Hematopoietic multipotent progenitor cell (in vitro differentiated cells): ENCODE data around the genes GPR22, SLC26A4 and DNAJB9.

DNA sequence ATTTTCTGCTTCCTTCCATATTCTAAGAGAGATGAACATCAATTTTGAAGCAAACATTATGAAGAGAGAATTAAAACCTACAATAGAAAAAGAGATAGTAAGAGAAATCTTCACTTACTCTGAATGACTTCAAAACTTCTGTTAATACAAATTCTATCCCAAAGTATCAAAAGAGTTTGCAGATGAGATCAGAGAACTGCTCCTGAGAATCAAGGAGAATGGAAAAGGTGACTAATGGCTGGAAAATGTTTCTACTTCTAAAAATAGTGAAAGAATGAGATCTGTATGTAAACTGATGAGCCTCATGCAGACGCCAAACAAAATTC is 95.1 kb upstream of the PIK3CG start:
- CAGE, long polyA plus RNA: no peak

- CAGE, long polyA plus RNA: no peak
Observed at GRCh38 chr7:106858850-106859609, 6.1 kb upstream of the PIK3CG start.

DNA sequence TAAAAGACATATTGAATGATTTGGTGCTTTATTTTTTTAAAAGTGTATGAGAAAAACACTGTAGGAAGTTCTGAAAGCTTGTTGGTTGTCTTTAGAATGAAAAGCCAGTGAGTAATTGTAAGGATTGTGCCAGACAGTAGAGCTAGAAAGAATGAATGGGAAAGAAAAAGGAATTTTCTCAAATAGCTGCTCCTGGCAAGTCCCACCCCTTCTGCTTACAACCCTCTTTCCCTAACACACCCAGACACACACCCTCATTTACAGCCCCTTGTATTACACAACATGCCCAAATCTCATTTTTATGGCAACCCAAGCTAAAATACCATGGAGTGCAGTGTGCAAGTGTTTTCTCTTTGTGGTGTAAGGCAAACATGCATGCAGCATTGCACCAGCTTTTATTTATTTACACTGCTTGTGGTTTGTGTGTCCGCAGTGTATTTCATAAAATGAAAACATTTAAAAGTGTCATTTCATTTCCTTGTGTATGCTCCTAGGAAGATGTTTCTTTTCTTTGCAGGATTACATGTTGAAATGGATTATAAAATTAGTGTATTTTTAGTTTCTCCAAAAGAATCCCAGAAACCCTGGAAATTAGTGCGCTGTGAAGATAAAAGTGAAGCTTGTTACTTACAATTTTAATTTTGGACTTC is 1.5 kb downstream of the PRKAR2B start:
- CAGE, long polyA plus RNA: no peak

DNA sequence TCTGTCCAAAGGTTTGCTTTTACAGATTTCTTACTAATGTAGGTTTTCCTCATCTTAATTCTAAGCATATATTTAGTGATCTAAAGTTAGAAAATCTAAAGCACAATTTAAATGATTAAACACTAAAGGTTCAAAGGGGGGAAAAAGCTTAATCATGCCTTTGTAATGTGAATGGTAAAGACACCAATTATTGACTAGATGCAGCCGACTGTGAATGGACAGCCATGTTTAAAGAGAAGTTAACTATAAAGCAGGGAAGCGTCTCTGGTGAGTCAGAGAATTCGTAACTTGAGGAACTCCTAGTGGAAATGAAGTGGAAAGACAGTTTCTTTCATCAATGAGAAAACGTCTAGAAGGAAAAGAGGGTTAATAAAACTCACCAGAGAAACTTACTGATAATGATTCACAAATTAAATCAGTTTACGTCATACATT is 1.2 kb upstream of the HBP1 start:
- CAGE, long polyA plus RNA: no peak

GRCh38 chr7:107193213-107194158 is 24.7 kb downstream of the HBP1 start:
- CAGE, long polyA plus RNA: no peak

GRCh38 chr7:107286860-107287527 is 118.2 kb downstream of the HBP1 start:
- CAGE, long polyA plus RNA: no peak

DNA sequence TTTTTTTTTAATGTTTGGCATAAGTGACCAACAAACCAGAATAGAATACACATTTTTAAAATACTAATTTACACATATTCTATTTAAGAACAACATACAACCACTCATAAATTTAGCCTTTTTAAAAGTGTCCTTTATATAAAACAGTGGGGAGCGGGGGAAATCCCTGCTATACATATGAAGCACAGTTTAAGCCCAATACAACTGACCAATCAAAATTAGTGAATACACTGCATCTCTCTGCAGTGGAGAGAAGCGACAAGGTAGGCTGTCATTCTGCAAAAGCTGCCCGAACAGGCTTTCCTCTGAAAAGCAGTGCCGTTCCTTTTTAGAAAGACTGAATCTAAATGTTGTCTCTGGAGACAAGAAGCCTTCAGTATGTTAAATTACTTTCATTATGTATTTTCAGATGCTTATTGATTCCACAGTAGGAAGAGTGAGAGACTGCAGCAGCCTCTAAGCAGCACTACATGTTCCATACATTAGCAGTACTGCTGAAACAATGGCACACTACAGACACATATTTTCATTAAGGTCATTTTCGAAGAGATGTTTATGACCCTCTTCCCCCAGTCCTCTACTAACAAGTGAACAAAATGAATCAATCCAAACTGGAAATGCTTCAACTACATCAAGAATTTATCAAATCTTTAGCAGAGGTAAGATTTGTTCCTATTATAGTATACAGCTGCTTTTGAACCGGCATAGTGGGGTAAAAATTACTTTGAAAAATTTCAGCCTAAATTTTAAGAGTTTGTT is at the start of gene GPR22:
GPR22 (plus strand) TSS at position 271 of the 759 bp plus-strand sequence.
- CAGE, long polyA plus RNA: no peak

GRCh38 chr7:107491056-107491872 is 21.4 kb downstream of the GPR22 start:
- CAGE, long polyA plus RNA: no peak

- CAGE, long polyA plus RNA: no peak
Observed at GRCh38 chr7:107579633-107579934, 462 bp upstream of the BCAP29 start.

- CAGE, long polyA plus RNA: no peak
Observed at GRCh38 chr7:107581246-107581961, 1.4 kb downstream of the BCAP29 start.

DNA sequence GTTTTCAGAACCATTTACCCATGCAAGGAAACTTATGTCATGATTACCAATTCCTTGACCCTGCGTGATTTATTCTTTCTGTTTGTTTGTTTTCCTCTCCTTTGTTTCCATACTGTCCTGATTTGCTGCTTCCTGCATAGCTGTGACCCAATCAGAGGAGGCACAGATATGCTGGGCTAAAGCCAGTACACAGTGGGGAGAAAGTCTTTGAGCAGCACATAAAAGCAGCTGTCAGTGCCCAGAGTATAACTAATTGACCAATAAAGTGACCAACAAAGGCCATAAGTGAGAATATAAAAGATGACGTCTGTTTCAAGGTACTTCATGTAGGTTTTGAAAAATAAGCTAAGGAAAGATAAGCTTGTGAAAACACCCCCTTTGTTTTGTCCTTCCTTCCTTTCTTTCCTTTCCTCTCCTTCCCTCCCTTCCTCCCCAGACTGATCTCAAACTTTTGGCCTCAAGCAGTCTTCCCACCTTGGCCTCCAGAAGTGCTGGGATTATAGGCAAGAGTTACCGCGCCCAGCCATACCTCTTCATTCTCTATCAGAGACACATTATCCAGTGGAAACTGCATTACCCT is 16.9 kb downstream of the BCAP29 start:
- CAGE, long polyA plus RNA: no peak

DNA sequence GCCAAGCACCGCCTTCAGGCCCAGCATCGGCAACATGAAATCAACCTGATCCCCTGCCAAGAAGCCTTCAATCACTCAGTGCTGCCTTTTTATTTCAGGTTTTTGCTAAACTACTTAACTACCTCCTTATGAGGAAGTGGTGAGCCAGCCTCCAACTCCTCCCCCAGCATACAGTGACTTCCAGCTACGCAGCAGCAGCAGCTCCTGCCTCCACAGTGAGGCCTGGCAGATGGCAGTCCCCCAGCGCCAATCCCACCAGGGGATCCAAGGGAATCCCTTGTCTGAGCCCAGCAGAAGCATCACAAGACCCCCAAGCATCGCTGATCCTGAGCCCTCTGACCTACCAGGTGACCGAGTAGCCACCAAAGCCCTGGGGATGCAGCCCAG is 31.9 kb upstream of the SLC26A4 start:
- CAGE, long polyA plus RNA: no peak

GRCh38 chr7:107660324-107661379 is at the start of gene SLC26A4:
SLC26A4 (plus strand) TSS chr7:107660828.
- CAGE, long polyA plus RNA: no peak

DNA sequence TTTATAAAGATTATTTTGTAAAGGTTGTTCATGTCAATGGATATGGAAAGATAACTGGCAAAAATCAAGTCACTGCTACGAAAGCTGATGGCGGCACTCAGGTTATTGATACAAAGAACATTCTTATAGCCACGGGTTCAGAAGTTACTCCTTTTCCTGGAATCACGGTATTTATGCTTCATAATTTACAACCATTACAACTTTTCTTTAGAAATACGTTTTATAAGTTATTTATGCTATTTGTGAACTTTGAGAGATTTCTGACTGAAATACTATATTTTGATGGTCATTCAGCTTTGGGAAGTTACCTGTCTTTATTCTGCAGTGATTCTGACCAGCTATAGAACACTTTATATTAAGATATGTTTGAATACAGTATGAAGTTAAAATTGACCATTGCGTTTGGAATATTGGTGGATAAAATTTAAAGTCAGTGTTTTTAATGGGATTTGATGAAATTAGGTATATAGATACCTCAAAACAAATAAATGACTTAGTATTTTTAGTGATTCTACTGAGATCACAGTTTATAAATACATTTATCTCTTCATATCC is 14.4 kb downstream of the DLD start:
- CAGE, long polyA plus RNA: no peak

DNA sequence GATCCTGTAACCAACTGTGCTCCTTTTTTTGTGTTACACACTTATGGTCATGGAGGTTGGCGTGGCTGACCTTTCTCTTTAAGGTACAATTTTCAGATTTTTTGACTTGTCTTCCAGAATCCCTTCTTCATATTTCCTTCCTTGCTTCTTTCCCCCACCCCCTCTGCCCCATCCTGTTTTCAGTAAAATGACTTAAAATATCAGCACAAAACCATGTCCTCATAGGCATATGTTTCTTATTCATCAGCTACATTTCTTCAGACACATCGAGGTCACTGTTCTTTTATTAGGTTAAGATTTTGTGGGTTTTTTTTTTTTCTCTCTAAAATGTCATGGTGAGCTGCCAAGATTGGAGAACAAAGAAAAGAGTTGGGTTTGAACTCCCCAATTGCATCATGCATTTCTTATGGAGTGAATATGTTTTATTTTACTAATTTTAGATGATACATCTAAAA is 35.9 kb downstream of the LAMB4 start:
- CAGE, long polyA plus RNA: no peak

GRCh38 chr7:108095251-108095877 is 34.8 kb downstream of the LAMB4 start:
- CAGE, long polyA plus RNA: no peak

DNA sequence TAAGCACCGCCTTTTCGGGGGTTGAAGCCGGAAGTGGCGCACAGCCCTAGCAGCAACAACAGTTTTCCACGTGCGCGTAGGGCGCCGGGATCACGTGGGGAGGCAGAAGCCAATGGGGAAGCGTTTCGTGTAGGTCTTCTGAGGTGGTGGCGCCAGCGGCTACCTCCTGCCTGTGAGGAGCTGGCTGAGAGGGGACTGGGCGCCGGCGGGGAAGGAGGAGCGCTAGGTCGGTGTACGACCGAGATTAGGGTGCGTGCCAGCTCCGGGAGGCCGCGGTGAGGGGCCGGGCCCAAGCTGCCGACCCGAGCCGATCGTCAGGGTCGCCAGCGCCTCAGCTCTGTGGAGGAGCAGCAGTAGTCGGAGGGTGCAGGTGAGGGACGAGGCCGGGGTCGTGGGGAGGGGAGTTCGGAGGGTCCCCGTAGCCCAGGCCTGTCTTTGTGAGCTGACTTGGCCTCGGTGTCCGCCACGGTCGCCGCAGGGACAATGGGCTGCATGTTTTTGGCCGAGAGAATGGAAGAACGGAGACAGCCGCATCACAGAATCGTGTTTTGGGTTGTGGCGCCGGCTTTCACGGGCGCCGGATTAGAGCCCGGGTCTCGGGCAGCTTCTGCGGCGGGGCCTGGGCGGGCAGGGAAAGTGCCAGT is at the start of gene DNAJB9:
DNAJB9 (plus strand) TSS at position 141 of the 644 bp plus-strand sequence.
- CAGE, long polyA plus RNA: start-site peak on the plus strand centred at position 200 of the sequence, 136 bp wide, 1,159 reads

- CAGE, long polyA plus RNA: no peak
Observed at GRCh38 chr7:108613893-108614404, 44.3 kb downstream of the DNAJB9 start.

DNA sequence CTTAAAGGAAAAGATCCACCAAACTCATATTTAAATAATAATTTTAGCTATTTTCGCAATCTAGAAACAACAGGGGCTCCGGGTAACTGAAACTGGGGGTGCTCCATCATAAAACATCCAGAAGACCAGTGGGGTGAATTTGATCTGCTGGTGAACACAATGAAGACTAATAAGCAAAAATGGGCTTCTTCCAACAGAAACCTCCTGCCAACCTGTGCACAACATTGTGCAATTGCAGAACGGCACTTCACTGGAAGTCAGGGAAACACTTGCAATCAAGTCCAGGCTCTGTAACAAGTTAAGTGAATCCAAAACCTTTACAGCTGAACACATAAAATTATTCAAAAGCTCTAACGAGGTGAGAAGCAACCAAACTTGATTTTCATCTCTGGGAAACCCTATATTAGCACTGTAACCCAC is 22.1 kb downstream of the IMMP2L start:
- CAGE, long polyA plus RNA: no peak

DNA sequence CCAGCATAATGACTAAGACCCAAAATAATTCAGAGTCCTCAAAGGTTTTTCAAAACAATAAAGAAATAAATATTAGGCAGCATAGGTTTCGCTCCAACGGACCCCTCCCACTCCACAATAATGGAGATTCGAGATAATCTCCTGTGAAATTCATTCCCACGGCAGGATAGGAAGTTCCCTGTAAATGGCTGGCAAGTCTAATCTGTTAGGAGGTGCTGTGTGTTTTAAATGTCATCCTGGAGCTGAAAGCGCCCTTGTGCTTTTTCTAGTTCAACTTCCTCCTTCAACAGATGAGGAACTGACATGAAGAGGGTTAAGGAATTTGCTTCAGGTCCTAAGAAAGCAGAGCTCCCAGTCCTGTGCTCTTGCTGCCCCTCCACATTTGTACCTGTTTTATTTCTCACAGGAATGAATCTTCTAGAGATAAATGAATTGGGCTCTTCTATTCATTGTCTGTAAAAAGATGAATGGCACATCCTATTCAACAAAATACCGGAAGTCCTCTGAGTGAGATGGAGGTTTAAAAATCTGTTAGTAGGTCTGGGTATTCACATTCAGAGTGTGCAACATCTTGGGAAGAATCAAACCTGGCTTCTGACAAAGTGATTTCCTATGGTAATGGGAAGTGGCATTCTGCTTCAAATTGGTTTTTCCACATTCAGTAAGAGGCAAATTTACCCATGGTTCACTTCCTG is 218.6 kb downstream of the DOCK4 start:
- CAGE, long polyA plus RNA: no peak